ENCODE results near the genes ZNF74 and SCARF2.

GRCh38 chr22:19758371-19759004, 2.1 kb upstream of the TBX1 start:
- PRO-cap: no peak

DNA sequence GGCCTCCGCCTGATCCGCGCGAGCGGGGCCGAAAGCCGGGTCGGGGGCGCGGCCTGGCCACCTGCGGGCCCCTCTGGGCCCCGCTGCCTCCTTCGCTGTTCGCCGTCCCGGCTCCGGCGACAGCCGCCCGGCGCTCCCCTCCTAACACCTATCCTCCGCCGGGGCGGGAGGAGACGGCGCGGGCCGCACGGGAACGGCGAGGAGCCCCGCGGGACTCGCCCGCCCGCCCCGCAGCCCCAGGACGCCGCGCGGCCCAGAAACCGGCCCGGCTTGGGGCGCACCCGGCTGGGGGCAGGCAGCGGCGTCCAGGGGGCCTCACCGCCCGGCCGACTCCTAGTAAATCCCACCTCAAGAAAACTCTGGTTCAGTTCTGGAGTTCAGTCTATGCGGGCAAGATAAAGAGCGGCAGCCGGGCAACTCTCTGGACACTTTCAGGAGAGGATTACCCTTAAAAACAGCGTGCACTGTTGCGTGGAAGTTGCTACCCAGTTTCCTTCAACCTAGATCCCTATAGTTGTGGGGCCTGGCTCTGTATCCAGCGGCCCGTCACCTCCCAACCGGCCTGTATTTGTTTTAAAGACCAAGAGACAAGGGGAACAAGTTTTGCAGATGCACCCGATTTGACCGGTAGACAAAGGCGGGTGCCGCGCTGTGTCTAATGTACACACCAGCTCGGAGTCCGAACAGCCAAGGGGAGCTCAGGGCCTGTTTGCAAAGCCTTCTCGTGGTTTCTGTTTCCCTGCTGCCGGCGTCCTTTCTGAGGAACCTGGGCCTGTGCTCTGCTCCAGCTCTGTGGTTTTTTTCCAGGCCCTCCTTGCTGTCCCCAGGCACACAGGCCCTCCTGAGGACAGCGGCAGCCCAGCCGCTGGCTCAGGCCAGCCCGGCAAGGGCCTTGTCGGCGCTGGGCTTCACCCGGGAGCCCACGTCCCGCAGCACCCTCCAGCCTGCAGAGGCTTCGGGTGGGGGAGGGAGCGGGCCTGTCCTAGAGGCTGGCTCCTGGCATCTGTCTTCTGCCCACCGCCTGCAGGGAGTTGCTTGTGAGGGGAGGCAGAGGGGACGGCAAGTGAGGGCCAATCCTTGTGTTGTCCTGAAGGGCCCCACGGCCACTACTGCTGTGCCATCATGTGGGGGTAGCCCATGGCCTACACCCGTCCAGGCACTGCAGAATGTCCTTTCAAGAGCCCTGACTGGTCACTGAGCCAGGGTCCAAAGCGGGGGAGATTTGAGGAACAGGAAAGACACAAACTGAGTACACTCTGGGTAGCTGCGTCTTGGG, 1.2 kb downstream of the TBX1 start:
- PRO-cap: no peak

DNA sequence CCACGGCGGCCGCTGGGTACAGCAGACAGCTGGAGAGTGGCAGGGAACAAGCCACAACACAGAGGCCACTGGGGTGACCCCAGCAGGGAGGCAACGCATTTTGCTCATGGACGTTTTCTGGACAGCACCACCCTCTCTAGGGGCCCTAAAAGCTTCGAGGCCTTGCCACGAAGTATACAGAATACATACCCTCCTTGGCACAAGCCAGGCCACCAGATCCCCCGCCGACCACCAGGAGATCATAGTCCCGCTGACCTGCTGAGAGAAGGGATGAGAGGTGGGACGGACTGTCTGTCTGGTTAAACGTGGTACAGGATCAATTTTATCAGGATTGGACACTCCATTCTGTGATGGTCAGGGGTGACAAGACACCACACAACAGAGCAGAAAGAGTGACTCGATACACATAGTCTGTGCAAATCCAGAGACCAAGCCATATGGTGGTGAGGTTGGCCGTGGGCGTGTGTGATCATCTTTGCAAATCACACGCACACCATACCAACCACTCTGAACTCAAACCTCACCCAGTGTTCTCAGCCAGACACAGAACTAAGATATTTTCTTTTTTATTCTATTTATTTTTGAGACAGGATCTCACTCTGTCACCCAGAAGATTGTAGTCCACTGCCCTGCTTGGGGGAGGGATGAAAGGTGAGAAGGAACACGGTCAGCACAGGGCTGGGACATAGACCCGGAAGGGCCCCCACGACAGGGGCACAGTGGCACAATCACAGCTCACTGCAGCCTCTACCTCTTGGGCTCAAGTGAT, 10.5 kb upstream of the COMT start:
- PRO-cap: no peak

- PRO-cap: no peak
Observed at GRCh38 chr22:19937250-19938038, 4.1 kb upstream of the COMT start.

DNA sequence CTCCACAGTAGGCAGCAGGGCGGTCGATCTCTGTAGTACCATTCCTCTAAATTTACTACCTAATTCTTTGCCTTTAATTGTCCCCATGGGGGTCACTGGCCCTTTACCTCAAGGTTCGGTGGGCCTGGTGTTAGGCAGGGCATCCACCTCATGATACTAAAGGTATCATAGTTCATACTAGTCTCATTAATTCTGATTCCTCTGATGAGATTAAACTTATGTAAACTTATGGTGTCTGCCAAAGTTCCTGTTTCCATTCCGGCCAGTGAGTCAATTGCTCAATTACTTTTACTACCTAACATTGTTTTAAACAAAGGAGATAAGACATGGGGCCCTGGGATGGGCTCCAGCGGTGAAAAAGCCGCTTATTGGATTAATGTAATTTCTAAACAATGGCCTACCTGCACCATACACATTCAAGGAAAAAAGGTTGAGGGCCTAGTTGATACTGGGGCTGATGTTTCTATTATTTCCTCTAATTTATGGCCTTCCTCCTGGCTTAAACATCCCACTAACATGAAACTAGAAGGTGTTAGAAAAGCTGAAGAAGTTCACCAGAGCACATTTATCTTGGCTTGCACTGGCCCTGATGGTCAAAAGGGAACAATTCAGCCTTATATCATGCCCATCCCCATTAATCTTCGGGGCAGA, 3.4 kb upstream of the COMT start:
- PRO-cap: no peak

DNA sequence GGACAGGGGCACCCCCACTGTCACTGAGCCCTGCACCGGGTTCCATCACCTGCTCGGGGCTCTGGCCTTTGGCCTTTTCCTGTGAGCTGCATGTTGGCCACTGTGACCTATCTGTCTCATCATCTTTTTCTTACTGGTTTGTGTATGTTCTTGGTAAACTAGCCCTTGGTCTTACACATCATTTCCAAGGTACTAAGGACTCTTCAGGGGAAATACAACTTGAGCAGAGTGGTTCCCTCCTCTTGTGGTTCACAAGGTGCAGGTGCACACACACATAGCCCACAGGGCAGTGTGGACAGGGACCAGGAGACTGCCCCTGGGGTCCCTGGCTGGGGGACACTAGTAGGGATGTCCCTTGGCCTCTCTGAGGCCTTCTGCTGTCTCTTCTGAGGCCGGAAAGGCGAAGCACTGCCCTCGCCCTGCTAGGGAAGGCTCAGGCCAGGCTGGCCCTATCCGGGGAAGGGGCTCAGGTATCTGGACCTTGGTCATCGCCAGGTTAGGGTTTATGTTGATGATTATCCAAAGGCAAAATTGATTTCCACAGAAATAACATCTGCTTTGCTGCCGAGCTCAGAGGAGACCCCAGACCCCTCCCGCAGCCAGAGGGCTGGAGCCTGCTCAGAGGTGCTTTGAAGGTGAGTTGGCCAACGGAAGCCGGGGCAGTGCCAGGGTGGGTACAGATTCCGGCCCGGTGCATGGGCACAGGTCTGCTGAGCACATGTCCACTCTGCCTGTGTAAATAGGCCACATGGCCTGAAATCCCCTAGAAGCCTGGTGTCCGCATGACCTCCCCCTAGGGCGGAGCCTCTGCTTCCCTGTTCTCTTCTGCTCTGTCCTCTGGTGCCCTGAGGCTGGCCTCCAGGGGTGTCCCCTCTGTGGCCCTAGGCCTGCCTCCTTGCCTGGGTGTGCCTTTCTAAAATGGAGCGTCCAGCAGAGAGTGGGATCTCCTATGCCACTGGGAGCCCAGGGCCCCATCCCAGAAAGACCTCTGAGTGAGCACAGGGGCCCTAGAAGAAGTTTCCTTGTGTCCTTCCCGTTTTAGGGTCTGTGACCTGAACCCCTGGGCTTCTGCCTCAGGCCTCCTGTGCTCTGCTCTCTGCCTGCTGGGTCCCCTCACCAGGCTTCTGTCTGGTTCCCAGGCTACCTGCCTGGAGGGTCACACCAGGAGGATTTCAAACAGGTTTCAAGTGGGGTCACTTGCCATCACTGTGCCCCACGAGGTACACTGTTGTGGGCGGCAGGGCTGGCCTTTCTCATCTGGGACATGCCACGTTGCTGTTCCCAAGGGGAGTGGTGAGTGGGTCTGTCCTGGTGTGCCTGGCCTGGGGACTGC, 19.5 kb upstream of the TXNRD2 start:
- PRO-cap: no peak

- PRO-cap: no peak
Observed at GRCh38 chr22:20010523-20011434, 5.8 kb downstream of the ARVCF start.

- PRO-cap: no peak
Observed at GRCh38 chr22:20043107-20043684, 22.3 kb downstream of the TANGO2 start.

DNA sequence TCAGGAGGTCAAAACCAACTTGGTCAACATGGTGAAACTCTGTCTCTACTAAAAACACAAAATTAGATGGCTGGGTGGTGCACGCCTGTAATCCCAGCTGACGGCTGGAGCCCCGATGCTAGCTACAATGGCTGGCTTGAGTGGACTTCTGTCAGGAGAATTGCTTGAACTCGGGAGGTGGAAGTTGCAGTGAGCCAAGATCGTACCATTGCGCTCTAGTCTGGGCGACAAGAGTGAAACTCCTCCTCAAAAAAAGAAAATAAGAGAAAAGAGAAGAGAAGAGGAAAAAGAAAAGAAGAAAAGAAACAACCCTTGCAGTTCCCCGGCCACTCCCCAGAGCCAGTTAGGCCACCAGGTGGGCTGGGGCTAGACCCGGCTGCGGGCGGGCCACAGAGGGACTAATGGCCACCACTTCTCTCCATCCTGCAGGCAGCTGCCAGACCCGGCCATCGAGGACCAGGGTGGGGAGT, 17.1 kb upstream of the DGCR8 start:
- PRO-cap: no peak

- PRO-cap: no peak
Observed at GRCh38 chr22:20085565-20086768, 5.9 kb downstream of the DGCR8 start.

GRCh38 chr22:20132273-20132782, 724 bp downstream of the ZDHHC8 start:
- PRO-cap: no peak

- PRO-cap: unidirectional peak, plus-strand start at chr22:20299165
Observed at GRCh38 chr22:20298651-20299362, 21.1 kb downstream of the DGCR6L start.

- PRO-cap: no peak
Observed at GRCh38 chr22:20322935-20323235, 3.0 kb upstream of the DGCR6L start.

DNA sequence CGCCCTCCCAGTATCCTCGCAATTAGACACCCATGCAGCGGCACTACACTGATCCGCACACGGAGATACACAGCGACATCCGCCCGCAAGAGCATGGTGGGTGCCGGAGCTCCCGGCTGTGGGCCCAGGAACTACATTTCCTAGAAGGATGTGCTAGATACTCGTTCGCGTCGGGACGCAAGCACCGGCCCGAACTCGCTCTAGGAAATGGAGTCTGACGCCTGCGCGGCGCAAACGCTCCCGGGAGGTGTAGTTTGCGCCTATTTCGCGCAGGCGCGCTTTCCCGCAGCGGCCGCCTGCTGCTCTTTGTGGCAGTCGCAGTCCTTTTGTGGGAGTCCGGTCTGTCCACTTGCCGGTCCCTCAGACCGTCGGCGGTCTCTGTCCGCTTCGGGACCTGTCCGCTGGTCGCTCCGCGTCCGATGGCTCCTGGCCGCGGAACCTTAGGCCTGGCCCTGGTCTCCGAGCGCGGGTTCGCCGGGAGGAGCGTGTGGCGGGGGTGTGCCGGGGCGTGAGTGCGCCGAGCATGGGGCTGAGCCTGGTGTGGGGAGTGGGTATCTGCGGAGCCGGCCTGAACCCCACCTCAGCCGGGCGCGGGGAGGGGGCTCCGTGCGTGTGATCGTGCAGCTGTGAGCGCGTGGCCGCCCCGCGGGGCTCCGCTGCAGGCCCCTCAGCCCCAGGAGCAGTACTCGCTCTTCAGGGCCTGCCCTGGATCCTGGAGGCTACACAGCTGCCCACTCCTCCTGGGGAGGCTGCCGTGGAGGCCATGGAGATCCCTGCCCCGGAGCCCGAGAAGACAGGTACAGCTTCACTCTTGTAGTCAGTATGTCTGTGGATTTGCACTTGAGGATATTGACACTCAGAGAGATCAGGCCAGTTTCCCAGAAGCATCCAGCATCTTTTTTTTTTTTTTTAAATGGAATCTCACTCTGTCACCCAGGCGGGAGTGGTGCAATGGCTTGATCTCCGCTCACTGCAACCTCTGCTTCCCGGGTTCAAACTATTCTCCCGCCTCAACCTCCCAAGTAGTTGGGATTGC, at the start of gene ZNF74:
Gene ZNF74, plus strand, starts transcription at position 286 of the 1,036 bp plus-strand sequence.
- PRO-cap: bidirectional peak, plus-strand start at position 288 of the sequence, minus-strand start at position 97 of the sequence; bidirectional peak, plus-strand start at position 734 of the sequence, minus-strand start at position 688 of the sequence

DNA sequence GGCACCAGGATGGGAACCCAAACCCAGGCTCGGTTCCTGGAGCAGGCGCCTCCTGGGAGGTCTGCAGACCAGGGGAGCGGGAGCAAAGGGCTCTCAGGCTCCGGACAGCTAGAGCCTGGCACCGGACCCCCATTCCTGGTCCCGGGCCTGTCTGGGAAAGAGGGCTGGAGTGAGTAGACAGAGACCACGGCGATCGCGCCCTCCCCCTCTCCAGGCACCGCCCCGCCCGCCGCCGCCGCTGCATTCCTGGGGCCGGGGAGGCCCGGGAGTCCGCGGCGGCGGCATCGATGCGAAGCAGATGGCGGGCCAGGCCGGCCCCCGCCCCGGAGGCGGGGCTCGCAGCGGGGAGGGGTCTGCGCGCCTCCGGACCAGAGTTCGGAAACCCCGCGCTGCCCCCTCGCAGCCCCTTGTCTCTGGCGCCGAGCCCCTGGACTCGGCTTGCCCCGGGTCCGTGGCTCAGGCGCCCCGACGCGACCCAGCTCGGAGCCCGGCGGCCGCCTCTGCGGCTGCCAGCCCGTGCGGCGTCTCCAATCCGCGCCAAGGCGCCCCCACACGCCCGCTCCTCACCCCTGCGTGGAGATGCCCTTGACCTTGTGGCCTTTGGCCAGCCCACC, 1.4 kb downstream of the SCARF2 start:
- PRO-cap: no peak

- PRO-cap: no peak
Observed at GRCh38 chr22:20437411-20438235, at the start of gene SCARF2. Gene SCARF2, minus strand, starts transcription at chr22:20437825.

- PRO-cap: no peak
Observed at GRCh38 chr22:20482961-20483655, 12.5 kb downstream of the KLHL22 start.

- PRO-cap: no peak
Observed at GRCh38 chr22:20553716-20554441, 46.5 kb downstream of the MED15 start.

DNA sequence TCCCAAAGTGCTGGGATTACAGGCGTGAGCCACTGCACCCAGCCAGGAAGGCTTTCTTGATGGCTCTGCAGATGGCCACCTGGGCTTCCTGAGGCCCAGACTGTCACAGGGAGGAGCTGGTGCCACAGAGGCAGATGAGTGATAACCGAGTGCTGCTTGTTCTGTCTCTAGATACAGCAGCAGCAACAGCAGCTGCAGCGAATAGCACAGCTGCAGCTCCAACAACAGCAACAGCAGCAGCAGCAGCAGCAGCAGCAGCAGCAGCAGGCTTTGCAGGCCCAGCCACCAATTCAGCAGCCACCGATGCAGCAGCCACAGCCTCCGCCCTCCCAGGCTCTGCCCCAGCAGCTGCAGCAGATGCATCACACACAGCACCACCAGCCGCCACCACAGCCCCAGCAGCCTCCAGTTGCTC, 58.9 kb downstream of the MED15 start:
- PRO-cap: no peak

DNA sequence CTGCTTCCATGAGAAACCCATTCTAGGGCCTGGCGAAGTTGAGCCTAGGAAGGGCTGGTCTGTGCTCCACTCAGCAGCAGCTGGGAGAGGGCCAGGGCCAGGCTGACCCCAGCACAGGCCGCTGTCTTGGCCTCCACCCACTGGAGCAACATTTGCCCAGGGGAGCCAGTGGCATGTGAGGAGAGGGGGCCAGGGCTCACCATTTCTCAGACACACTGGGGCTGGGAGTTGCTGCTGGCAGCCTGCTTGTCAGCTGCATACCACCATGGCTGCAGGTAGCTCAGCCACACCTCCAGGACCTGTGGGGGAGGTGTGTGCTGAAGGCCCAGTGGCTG, 98.5 kb downstream of the MED15 start:
- PRO-cap: no peak